Tibial nerve (tissue), 3 donors: Measurements from ENCODE around the genes NLRP6, CDHR5 and SCT.

DNA sequence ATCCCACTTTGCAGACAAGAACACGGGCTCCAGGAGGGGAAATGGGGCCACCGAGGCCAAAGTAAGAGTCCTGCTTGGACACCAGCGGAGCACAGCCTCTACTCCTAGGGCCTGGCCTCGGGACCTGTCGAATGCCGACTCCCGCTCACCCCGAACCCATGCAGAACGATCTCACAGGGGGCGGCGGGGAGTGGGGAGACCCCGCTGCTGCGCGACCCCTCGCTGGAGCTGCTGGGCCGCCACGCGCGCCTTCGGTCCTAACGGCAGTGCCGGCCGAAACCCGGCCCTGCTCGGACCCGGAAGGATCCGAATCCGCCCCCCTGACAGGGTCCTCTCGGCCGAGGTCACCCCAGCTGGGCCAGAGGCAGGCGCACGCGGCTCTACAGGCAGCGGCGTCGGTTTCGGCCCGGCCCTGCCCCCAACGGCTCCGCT lies 325 bp downstream of the BET1L start:
- PRO-cap = no peak
- RAMPAGE, long total RNA, 3 experiments = no peak in any of the 3 experiments

DNA sequence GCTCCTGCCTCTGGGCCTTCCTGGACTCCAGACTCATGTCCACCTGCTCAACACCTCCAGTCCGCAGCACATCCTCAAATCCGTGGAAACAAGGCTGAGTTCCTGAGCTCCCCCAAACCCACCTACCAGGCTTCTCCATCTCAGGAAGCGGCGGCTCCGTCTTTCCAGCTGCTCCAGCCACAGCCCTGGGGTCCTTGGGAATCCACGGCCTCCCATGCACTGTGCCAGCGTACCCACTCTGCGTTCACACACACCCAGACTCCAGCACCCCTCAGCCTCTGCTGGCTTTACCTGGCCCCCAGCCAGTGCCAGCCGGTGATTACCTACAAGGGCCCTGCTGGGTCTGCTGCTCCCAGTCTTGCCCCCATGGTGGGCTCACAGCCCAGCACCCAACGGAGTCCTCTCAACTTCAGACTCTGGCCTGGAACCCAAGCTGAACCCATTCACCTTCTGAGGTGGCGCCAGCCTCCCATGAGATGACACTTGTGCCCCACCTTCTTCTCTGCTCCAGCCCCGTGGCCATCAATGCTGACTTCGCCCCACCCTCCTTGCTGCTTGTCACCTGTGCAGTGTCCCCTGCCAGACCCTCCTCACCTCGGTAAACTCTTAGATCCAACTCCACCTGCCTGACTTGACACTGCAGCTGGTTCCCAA lies 13.8 kb downstream of the SIRT3 start:
- PRO-cap = no peak
- RAMPAGE, long total RNA, 3 experiments = no peak in any of the 3 experiments

GRCh38 chr11:268711-269103 lies 9.5 kb upstream of the NLRP6 start:
- PRO-cap = no peak
- RAMPAGE, long total RNA, 3 experiments = no peak in any of the 3 experiments

- PRO-cap = no peak
- RAMPAGE, long total RNA, 3 experiments = no peak in any of the 3 experiments
These were observed at the start of gene NLRP6 for GRCh38 chr11:278271-278561. TSS of gene NLRP6 (plus strand) at chr11:278407.

DNA sequence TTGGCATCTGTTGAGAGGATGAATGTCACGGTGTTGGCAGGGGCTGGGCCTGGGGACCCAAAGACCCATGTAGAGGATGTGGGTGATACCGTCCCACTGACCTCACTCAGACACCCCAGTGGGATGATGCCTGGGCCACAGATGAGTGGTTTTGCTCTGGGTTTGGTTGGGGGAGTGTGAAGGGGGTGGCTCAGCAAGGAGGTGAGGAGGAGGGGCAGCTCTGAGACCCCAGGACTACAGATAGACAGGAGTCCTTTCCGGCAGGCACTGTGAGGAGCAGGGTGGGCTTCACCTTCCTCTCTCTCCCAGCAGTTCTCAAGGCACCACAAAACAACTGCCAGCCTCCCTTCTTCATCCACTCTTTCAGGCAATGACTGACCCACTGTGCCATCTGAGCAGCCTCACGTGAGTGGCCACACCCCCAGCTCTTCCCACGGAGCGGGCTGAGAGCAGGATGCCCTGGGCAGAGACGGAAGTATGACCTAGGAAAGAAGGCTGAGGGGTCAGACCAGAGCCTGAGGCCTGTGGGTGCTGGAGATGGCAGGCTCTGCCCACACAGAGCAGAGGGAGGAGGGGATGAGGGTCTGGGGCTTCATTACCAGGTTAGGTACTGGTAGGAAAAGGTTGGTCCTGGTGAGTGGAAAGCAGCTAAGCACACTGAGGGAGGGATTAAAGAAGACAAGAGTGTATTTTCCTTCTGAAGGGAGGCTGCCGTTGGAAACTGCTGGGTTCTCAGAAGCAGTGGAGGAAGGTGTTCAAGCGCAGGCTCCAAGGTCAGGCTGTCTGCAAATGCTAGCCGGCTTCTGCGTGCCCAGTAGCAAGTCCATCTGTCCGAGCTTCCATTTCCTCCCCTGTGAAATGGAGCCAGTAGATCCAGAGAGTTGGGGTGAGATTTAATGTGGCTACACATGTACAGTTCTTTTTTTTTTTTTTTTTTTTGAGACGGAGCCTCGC lies 4.5 kb downstream of the NLRP6 start:
- PRO-cap = no peak
- RAMPAGE, long total RNA, 3 experiments = no peak in any of the 3 experiments

DNA sequence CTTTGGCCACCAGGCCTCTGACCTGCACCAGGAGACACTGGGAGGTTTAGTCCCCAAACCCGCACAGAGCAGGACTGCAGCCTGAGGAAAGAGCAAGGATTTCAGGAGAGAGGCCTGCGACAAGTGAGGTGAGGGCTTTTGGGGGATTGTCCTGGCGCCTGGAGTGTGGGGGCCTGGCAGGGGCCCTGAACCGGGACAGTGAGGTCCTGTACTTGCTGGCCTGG lies 364 bp upstream of the IFITM1 start:
- PRO-cap = no peak
- RAMPAGE, long total RNA, 3 experiments = no peak in any of the 3 experiments

- PRO-cap = no peak
- RAMPAGE, long total RNA, 3 experiments = no peak in any of the 3 experiments
These were observed 8.7 kb upstream of the IFITM3 start for GRCh38 chr11:329191-329958.

DNA sequence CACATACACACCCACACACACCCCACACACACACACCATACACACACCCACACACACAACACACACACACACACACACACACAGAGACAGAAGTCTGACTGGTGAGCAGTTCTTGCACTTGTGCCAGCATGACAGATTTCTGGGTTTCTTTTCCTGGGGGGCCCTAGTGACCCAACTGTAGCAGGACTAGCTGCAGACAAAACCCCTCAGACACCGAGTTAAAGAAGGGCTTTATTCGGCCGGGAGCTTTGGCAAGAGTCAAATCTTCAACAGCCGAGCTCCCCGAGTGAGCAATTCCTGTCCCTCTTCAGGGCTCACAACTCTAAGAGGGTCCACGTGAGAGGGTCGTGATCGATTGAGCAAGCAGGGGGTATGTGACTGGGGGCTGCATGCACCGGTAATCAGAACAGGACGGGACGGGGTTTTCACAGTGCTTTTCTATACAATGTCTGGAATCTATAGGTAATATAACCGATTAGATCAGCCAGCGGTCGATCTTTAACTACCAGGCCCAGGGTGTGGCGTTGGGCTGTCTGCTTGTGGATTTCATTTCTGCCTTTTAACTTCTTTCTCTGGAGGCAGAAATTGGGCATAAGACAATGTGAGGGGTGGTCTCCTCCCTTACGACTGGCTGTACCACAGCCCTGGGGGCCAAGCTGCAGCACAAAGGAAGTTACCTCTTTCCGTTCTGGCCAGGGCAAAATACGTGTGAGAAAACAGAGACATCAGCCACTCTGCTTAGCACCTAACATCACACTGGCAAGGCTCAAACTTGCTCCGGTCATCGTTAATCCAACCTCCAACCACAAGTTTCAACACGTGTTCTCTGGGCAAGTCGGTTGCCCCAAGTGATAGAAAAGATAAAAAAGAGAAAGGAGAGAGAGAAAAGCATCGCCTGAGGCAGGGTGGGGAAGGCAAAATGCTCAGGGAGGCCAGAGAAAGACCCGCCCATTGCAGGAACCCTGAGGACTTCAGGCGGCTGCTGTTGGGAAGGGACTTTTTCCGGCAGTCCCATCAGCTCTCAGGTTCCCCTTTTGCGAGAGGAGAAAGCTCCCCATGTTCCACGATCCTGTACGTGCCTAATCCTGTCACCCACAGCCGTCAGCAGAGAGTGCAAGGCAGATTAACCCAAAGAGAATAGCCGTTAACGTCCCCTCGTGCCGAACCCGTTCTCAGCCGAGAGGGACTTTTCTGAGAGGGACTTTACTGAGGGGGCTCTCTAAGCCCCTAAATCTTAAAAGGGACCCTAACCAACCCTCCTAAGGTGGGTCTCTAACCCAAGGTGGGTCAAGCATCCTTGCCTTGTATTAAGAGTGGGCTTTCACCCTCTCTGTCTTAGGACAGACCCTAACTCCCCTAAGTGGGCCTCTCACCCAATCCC lies 18.7 kb upstream of the B4GALNT4 start:
- PRO-cap = no peak
- RAMPAGE, long total RNA, 3 experiments = no peak in any of the 3 experiments

DNA sequence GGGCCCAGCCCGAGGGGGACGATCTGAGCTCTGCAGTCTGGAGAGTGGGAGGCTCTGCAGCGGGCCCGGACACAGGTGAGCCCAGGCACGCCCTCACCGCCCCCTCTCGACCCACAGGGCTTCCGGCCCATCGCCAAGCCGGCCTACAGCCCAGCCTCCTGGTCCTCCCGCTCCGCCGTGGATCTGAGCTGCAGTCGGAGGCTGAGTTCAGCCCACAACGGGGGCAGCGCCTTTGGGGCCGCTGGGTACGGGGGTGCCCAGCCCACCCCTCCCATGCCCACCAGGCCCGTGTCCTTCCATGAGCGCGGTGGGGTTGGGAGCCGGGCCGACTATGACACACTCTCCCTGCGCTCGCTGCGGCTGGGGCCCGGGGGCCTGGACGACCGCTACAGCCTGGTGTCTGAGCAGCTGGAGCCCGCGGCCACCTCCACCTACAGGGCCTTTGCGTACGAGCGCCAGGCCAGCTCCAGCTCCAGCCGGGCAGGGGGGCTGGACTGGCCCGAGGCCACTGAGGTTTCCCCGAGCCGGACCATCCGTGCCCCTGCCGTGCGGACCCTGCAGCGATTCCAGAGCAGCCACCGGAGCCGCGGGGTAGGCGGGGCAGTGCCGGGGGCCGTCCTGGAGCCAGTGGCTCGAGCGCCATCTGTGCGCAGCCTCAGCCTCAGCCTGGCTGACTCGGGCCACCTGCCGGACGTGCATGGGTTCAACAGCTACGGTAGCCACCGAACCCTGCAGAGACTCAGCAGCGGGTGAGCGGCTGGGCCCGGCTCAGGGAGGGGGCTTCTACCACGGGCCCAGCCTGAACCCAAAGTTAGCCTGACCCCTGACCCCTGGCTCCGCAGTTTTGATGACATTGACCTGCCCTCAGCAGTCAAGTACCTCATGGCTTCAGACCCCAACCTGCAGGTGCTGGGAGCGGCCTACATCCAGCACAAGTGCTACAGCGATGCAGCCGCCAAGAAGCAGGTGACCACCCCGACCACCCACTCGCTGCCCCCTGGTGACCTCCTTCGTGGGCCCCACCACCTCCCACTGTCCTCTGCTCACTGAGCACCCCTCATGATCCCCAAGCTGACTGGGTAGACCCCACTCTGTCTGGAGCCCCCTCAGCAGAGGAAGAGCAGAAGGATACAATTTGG lies 3.1 kb downstream of the PKP3 start:
- PRO-cap = no peak
- RAMPAGE, long total RNA, 3 experiments = no peak in any of the 3 experiments

GRCh38 chr11:405384-406245 lies 9.2 kb downstream of the SIGIRR start:
- PRO-cap = no peak
- RAMPAGE, long total RNA, 3 experiments = no peak in any of the 3 experiments

GRCh38 chr11:443597-444154 lies 1.9 kb upstream of the ANO9 start:
- PRO-cap = no peak
- RAMPAGE, long total RNA, 3 experiments = no peak in any of the 3 experiments

- PRO-cap = no peak
- RAMPAGE, long total RNA, 3 experiments = start-site peak on the plus strand in 1 of 3 experiments, at chr11:455199-456140 at its widest, 9 reads per replicate
These were observed 5.6 kb downstream of the PTDSS2 start for GRCh38 chr11:455523-456160.

DNA sequence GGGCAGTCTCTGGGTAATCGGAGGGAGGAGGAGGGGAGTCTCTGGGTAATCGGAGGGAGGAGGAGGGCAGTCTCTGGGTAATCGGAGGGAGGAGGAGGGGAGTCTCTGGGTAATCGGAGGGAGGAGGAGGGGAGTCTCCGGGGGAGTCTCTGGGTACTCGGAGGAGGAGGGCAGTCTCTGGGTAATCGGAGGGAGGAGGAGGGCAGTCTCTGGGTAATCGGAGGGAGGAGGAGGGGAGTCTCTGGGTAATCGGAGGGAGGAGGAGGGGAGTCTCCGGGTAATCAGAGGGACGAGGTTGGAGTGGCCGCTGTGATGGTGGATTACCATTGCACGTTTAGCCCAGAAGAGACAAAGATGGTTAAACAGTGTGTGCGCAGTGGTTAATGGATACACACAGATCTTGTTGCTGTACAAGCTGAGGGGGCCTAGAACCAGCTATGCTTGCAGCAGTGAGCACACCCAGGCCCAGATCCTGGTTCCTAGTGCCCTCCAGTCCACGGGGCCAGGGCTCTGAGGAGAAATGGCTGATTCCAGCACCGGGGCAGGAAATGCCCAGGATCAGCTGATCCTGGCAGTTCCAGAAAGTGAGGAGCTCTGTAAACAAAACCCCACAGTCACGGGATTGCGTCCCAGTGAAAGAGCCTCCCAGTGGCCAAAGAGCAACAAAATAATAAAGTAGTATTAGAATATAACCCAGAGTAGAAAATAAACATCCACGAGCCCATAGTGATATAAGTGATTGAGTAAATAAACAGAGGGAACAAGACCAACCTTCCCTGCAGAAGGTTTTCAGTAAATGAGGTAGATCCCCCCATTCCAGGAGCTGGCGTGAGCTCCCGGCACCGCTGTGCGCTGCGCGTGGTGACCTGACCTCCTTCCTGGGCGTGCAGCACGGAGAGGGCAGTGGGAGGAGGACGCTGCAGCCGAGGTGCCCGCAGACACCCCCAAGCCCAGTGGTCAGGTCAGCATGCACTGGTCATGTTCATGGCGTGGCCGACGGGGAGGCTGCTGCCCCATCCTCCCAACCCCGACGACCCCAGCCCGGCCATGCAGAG lies 19.5 kb downstream of the PTDSS2 start:
- PRO-cap = bidirectional peak, plus-strand start at position 611 of the sequence, minus-strand start at position 521 of the sequence
- RAMPAGE, long total RNA, 3 experiments = no peak in any of the 3 experiments

- PRO-cap = no peak
- RAMPAGE, long total RNA, 3 experiments = no peak in any of the 3 experiments
These were observed 1.7 kb downstream of the HRAS start for GRCh38 chr11:533675-534033.

DNA sequence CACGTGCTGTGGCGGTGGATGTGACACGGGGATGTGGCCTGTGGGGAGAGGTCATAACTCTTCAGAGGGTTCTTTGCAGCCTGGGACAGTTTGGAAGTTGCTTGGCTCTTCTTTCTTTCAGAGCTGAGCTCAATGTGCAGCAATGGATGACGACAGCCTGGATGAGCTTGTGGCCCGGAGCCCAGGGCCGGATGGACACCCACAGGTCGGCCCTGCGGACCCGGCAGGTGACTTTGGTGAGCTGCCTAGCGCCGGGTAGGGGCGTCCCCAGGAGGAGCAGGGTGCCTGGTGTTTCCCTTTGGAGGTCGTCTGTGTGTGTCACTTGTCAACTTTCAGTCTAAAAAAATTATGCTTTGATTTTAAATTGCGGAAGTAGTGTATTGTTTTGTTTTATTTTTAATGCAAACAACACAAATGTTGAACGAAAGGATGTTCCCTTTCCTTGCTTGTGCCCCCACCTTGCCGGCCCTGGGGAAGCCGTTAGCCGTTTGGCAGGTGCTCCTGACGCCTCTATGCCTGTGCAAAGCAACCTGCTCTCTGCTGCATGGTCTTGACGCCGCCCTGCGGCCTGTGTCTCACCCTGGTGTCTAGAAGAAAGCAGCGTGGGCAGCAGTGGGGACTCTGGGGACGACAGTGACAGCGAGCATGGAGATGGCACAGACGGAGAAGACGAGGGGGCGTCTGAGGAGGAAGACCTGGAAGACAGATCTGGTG lies 5.3 kb downstream of the PHRF1 start:
- PRO-cap = no peak
- RAMPAGE, long total RNA, 3 experiments = no peak in any of the 3 experiments

DNA sequence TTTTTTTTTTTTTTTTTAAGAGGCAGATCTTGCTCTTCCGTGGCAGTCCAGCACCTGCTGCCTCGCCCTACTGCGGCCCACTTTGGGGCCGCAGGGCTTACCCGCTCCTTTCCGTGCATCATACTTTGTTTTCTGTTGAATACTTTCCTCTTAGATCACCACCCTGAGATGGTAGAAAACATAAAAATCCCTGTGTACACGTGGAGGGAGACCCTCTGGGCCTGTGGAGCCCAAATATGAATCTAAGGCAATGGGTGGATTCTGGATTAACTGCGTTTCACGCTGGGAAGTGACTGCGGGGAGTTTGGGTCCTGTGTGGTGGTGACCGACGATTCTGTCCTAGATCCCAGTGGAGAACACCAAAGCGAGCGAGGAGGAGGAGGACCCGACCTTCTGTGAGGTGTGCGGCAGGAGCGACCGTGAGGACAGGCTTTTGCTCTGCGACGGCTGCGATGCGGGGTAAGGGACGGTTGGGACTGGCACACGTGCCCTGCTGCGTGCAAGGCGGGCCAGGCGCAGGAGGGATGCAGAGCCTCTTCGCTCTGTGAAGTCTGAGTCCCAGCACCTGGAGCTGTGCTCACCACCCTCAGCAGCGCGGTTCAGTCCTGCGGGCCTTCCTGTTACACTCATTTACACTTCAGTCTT lies 16.1 kb downstream of the PHRF1 start:
- PRO-cap = no peak
- RAMPAGE, long total RNA, 3 experiments = no peak in any of the 3 experiments

GRCh38 chr11:620014-620549 lies 4.3 kb upstream of the IRF7 start:
- PRO-cap = no peak
- RAMPAGE, long total RNA, 3 experiments = no peak in any of the 3 experiments

GRCh38 chr11:624769-625950 lies at the start of gene CDHR5:
TSS of gene CDHR5 (minus strand) at chr11:624955.
- PRO-cap = no peak
- RAMPAGE, long total RNA, 3 experiments = no peak in any of the 3 experiments

DNA sequence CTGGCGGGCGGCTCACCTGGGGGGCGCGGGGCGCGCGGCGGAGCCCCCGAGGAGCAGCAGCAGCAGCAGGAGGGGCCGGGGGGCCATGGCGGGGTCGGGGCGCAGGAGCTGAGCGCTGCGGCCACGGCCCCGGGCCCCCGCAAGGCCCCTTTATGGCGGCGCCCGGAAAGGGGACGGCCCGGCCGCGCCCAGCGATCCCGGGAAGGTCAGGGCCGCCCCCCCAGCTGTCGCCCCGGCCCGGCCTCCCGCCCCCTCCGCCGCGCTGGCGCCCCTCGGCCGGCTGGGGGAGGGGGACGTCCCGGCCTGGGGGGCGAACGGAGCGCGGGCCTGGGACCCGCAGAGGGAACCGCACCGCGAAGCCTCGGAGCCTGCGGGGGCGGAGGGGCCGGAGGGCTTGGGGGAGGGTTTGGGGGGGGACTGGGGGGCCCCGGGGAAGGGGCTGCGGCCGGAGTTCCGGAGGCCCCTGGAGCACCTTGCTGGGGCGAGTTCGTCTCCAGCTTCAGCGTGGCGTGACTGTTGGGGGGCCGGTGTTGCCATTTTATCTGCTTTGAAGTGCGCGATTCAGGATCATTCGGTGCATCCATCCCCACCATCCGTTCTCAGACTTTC lies at the start of gene SCT:
TSS of gene SCT (minus strand) at position 125 of the 609 bp plus-strand sequence.
- PRO-cap = no peak
- RAMPAGE, long total RNA, 3 experiments = no peak in any of the 3 experiments

DNA sequence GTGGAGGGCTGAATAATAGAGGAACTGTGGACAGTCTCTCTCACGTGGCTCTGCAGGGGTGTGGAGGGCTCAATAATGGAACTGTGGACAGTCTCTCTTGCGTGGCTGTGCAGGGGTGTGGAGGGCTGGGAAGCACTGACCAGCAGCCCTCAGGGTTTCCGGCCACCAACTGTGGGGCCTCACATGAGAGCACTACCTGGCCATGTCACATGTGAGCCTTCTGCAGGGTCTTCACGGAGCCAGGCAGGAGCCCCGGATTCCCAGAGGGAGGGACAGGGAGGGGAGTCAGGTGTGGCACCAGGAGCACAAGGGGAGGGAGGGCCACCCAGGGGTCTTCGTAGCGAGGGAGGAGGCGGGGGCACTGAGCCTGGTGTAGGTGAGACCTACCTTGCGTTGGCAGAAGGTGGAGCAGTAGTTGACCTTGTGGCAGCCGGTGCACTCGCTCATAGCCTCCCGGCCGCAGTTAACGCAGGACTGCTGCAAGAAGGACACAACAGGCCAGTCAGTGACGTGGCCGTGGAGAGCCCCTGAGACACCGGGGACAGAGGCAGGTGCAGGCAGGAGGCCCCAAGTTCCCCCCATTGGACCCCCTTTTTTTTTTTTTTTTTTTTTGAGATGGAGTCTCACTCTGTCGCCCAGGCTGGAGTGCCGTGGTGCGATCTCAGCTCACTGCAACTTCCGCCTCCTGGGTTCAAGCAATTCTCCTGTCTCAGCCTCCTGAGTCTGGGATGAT lies 16.7 kb downstream of the DRD4 start:
- PRO-cap = no peak
- RAMPAGE, long total RNA, 3 experiments = start-site peak on the minus strand in 1 of 3 experiments, centred at positions 230 to 436 of the sequence, 5 to 13 reads per replicate